Iris pigment epithelial cell (primary cell): ENCODE measurements around a stretch of chr10.

DNA sequence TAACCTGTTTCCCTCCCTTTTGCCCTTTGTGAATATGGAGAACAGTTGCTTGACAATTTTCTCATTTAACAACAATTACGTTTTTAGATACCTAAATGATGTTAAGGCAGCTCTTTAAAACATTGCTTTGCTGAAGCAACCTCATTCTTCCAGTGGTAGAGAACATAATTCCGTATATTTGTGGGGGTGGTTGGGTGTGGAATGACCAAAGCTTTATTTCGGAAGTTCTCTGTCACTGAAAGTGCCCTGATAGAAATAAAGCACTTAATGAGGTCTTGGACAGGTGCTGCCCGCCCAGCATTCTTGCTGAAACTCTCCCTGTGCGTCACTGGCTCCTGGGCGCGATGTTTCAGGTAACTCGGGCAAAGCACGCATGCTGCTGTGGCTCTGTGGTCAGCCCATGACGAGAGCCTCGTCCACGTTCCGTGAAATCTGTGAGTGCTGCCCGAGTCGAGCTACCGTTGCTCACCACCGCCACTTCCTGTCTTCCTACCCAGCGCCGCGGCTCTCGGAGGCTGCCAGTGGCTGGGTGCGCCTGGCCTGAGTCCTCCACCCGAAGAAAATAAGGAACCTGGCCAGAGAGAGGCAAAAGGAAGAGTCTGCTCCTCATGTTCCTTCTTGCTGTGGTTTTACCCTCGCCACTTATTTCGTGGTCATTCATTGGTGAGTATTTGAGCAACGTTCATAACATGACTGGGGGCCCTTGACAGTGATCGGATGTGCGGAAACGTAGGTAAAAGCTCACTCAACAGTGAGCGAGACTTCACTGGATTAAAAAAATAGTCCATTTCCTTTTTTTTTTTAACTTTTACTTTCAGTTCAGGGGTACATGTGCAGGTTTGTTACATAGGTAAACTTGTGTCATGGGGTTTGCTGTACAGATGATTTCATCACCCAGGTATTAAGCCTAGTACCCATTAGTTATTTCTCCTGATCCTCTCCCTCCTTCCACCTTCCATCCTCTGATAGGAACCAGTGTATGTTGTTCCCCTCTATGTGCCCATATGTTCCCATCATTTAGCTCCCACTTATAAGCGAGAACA lies 95.5 kb downstream of the MAP3K8 start:
- RRBS, result no CpG with 5 or more reads among the region's 31 CpGs

DNA sequence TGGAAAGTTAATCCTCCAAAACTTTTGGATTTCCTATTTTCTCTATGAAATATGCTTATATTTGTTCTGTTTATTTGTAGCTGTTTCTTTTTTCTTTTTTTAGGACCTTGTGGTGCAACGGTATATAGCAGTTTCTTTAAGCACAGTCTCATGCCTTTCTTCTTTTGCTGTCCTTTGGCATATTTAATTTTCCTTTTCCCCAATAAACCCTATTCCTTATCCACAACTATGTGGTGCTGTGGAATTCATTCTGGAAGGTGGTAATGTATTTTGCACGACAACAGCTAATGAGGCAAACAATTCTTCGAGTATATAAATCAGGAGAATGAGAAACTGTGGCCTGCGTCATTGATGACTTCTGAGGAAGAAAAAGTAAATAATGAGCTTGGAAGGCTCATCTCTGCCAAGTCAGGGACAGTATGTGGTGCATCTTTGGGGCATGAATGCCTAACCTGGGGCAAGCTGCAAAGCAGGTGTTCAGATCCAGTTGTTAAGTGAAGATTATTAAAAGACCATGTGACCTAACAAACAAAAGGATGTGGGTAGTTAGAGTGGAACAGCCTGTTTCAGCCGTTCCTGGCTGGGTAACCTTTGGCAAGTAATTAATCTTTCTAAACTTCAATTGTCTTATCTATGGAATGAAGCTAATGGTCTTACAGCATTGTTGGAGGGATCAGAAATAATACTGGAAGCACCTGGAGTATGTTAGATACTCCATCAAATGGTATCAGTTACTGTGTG lies 93.1 kb downstream of the LYZL2 start:
- RRBS, result no CpG with 5 or more reads among the region's 5 CpGs

- RRBS, result no CpG with 5 or more reads among the region's 1 CpG
Observed at GRCh38 chr10:30537489-30537822, 92.1 kb downstream of the LYZL2 start.

DNA sequence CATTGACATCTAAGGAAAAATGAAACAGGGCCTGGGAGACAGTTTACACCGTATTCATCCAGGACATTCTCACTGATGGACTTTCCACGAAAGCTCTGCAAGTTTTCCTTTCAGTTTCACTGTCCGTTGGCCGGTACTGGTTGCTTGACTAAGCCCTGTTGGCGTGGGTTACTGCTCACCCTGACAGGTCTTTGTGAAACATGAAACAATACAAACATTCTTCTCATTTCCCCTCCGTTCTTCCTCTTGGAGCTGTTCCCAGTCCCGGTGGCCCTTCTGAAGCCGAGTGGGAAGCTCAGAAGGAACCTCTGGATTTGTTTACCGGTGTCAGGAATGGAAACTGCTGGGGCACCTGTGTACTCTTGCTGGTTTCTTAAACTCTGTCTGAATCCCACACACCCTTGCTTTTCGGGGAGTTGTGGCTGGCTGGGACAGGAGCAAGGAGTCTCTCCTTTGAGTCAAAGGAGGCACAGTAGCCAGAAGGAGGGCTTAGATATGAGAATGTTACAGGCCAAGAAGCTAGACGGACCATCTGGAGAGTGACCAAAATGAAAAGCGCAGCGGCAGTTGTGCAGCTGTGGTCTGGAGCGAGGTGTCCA lies 45.7 kb downstream of the LYZL2 start:
- RRBS, result no CpG with 5 or more reads among the region's 14 CpGs

DNA sequence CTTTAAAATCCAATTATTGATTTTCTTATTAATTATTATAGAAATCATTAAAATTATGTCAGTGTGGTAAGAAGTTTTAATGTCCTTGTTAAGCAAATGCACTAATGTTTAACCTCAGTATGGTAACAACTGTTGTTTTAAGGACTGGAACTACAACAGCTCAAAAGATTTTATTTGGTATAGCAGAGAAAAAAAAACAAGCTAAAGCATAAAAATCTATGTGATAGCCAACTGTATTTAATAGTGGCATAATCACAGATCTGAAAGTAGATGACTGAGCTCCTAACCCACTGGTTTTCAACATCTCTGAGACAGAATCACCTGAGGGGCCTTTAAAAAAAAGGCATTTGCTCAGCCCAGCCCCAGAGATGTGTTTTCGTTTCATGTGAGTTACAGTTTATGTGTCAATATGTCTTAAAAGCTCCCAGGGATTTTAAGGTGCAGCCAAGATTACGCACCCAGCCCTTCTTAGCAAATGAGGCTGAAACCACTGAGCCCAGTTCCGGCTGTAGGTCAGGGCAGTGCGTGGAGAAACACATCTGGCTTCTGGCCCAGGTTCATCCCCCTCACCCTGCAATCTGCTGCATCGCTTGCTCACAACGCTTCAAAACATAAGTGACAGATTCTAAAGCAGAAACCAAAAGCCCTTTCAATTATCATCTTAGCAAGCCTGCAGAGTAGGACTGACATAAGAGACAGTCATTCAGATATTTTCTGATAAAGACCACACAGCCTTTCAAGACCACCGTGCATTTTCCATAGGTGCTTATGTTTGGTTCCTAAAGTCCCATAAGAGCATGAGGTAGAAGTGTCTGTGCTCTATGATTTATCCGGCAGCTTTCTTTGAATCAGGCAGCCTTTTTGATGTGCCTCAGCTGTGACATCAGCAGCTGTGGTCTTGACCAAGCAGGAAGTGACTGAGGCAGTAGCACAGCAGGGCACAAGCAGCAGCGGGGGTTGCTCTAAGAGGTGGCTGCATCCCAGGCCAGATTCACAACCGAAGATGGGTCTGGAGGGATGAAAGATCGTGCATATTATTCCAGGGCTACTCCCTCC lies 71.9 kb upstream of the LYZL2 start:
- RRBS, result no CpG with 5 or more reads among the region's 11 CpGs

DNA sequence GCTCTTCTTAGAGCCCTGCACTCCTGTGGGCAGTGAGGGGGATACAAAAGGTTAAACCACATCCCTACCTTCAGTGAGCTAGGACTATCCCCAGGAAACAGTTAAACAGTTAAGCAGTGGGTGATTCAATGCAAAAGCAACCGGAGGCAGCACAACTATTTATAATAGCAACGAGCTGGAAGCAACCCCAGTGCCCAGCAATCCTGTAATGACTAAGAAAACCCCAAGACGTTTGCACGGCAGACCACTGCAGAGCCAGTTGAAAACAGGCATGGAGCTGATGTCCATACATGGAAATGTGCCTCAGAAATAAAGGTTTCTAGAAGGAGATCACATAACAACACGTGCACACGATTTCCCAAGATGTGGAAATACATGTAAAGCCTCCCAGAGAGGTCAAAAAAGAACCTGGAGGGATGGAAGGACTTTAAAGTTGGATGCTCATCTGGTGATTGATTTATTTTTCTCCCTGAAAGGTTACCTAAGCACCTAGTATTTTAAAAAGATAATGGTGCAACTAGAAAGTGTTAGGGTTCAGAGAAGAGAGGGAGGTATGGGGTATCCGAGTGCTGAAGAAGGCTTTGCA lies 107.4 kb upstream of the LYZL2 start:
- RRBS, result no CpG with 5 or more reads among the region's 7 CpGs

GRCh38 chr10:30747506-30748141 lies 118.1 kb upstream of the LYZL2 start:
- RRBS, result no CpG with 5 or more reads among the region's 13 CpGs

DNA sequence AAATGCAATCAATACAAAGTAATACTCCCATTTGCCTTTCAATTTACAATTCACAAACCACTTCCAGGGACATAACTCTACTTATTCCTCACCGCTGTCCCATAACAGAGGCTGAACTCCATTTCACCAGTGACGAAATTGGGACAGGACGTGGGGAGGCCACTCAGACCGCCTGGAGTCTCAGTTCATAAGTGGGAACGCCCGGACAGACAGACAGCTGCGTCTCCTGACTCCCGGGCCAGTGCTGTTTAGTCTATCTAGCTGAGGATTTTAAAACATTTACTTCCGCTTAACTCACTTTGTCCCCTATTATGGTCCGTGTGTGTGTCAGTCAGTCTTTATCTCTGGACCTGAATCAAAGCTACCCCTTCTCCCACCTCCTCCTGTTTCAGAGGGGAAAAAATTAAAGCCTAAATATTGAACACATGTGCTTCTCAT lies 67.4 kb upstream of the ZNF438 start:
- RRBS, result no CpG with 5 or more reads among the region's 10 CpGs

- RRBS, result 1% methylated on average over 18 of the region's 74 CpGs
Observed at GRCh38 chr10:31317898-31319153, 690 bp upstream of the ZEB1 start.

GRCh38 chr10:31341103-31341949 lies 22.3 kb downstream of the ZEB1 start:
- RRBS, result no CpG with 5 or more reads among the region's 6 CpGs

DNA sequence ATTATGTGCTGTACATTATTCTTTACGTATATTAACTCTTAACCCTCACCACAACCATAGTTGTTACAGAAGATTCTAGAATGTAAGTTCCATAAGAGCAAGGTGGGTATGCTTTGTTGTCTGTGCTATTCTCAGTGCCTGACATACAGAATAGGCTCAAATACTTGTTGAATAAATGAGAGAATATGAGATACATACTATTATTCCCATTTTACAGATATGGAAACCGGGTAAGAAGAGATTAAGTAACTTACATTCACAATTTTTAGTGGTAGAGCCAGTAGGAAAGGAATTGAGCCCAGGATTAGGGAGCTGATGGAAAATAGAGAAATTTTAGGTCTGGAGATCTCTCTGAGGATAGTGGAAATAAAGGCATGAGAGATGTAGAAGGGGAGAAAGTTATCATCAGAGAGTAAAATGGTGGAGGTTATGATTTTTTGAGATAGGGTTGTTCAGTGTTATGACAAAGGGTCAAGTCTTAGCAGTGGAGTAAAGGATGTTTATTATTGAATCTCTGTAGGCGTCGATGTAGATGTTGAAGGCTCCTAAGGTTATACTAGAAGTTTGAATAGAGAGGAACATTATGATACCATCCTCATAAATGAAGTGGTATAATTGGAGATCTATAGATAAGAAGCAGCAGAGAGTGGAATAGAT lies 23.1 kb downstream of the ZEB1 start:
- RRBS, result no CpG with 5 or more reads among the region's 4 CpGs

GRCh38 chr10:31401622-31402455 lies 82.8 kb downstream of the ZEB1 start:
- RRBS, result no CpG with 5 or more reads among the region's 2 CpGs

DNA sequence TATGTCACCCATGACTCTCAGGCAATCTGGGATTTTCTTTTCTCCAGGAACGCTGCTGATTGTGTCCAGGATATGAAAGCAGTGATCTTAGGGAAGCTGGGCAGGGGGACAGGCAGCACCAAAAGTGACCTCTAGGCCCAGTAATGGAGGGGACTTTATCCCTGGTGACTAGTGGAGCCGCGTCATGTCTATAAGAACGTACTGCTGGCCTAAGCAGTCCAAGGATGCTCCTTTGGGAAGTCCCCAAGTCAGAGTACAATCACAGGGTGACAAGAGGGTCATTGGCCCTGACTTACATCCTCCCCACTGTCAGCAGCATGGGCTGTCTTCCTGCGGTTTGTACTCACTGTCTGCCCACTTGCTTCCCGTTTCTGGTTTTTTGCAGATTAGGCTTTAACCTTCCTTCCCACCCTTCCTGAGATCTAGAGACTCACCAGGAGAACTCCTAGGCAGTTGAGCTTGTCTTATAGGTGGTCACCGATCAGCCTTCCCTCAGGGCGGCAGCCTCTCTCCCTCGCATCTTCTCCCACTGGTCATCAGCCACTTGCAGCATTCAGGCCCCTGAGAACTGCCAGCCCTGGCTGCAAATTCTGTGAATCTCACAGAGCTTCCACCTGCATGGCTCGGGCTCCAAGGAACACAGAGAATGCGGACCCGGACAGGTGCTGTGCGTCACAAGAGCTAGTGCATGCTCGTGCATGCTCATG lies 177.2 kb downstream of the ARHGAP12 start:
- RRBS, result no CpG with 5 or more reads among the region's 14 CpGs

- RRBS, result no CpG with 5 or more reads among the region's 3 CpGs
Observed at GRCh38 chr10:32032212-32032612, 24.0 kb downstream of the KIF5B start.

DNA sequence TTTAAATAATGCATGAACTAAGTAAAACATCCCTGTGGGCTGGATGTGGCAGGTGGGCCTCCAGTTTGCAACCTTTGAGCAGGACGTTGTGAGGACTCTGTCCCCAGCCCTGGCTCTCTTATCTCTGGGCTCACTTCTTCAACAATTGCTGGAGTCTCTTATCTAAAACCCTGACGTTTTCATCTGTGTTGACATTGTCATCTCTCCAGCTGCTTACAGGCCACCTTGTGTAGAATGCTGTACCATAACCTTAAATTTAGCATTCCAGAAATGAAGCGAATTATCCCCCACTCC lies 3.2 kb upstream of the KIF5B start:
- RRBS, result no CpG with 5 or more reads among the region's 3 CpGs

- RRBS, result no CpG with 5 or more reads among the region's 9 CpGs
Observed at GRCh38 chr10:32356930-32357374, 10.0 kb upstream of the EPC1 start.

- RRBS, result no CpG with 5 or more reads among the region's 12 CpGs
Observed at GRCh38 chr10:32367732-32368919, 21.2 kb upstream of the EPC1 start.

GRCh38 chr10:32381291-32381625 lies 34.3 kb upstream of the EPC1 start:
- RRBS, result no CpG with 5 or more reads among the region's 4 CpGs

GRCh38 chr10:32893154-32893882 lies 64.7 kb downstream of the ITGB1 start:
- RRBS, result no CpG with 5 or more reads among the region's 8 CpGs

- RRBS, result no CpG with 5 or more reads among the region's 6 CpGs
Observed at GRCh38 chr10:32929413-32930139, 28.5 kb downstream of the ITGB1 start.